SJCRH30 (cell line): ENCODE data around the gene RHBDD1.

GRCh38 chr2:224268293-224268851 is 133.5 kb downstream of the FAM124B start:
- RAMPAGE, long total RNA = no peak

DNA sequence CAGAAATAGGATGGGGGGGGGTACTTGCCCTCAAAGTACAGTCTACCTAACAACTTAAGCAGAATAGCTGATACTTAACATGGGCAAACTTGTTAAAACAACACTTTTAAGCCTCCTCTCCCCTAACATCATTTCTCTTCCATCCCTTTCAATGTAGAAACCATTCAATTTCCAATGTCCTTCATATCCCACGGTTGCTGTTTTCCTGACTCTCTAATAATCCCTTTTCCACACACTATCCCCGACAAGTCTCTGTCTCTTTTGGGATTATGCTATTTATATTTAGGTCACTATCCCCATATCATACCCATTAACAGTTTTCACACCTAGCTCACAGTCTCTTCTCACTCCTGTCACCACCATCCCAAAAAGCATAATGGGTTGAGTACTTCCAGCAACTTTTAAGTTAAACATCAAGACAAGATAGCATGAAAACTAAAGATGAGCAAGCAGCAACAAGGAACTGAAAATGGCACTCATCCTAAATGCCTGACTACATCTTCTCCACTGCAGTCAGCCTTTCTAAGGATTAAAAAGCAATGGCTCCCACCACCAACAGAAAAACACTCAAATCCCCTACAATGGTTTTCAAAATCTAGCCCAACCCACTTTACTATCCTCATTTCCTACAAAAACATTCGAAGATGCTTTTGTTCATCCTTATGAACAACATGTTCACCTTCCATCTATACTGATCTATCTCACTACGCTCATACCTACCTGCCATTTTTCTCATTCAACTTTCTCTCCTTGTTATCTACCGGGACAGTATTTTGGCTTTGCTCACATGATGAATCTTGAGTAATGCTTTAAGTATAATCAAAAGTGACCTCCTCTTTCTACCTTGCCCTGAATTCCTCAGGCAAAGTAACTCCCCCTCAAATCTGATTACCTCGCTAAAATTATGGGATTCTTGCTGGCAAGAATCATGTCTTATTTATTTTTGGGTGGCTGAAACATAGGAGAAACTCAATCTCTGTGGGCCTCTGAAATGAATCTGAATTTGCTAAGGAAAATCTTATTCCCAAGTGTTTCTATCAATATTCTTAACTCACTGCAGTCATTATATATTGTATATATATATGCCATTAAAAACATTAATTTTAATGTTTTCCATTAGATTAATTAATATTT is 38.1 kb downstream of the CUL3 start:
- RAMPAGE, long total RNA = no peak

- RAMPAGE, long total RNA = no peak
Measured at GRCh38 chr2:224560359-224561646, 24.4 kb downstream of the CUL3 start.

DNA sequence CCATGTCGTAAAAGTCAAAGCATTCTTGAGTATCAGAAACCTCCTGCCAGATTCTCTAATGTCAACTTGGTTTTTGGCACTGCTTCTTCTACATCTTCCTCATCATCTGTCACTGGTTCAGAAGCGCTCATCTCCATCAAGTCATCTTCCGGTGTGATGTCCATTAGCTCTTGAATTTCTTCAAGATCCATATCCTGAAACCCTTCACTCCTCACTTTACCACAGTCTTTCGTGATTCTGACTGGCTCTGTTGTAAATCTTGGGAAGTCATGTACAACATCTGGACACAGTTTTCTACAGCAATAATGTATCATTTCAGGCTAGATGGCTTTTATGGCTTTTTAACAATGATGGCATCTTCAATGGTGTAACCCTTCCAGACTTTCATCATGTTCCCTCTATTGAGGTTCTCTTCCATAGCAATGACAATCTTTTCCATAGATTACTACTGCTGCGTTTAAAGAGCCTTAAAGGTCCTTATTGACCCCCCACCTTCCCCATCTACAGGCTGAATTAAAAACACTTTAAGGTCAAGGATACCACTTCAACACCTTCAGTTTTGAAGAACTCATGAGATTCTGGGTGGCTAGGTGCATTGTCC is 19.5 kb downstream of the CUL3 start:
- RAMPAGE, long total RNA = no peak

- RAMPAGE, long total RNA = no peak
Measured at GRCh38 chr2:224569690-224570103, 15.5 kb downstream of the CUL3 start.

- RAMPAGE, long total RNA = no peak
Measured at GRCh38 chr2:224638226-224638787, 53.1 kb upstream of the CUL3 start.

DNA sequence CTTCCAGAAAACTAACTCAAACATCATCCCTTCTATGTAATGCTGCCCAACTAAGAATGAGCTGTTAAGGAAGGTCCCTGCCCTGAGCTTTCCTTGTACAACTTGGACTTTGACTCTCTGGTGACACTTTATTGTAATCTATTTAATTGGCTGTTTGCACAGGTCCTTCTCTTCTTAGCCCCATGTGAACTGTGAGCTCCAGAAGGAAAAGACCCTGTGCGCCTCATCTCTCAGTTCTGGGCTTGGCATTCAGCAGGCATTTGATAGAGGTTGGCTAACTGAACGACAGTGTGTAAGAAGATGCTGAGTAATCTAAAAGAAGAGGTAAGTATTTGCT is 60.6 kb upstream of the CCDC195 start:
- RAMPAGE, long total RNA = no peak

- RAMPAGE, long total RNA = no peak
Measured at GRCh38 chr2:224782187-224782508, 66.0 kb upstream of the CCDC195 start.

- RAMPAGE, long total RNA = no peak
Measured at GRCh38 chr2:224944769-224945645, 97.3 kb downstream of the DOCK10 start.

DNA sequence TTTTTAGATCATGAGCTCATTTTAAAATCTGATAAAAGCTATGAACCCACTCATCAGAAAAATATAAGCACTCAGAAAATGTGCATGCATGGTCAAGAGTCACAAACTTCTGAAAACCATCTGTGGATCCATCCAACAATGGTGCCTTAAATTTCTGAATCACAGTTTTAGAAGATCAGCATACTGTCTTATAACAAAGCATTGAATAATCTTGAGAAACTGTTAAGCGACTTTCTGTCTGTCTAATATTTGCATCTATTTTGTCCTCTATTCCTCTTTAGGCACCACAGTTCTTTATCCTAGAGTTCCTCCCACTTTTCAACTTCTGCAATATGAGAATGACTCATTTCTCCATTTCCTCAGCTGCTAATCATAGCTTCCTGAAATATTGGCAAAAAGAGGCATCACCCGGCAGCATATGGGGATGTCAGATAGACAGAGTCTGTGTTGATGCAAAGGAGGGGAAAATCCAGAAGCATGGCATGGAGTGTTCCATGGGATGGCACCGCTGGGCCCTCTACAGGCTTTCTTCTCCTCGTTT is 93.6 kb downstream of the DOCK10 start:
- RAMPAGE, long total RNA = no peak

DNA sequence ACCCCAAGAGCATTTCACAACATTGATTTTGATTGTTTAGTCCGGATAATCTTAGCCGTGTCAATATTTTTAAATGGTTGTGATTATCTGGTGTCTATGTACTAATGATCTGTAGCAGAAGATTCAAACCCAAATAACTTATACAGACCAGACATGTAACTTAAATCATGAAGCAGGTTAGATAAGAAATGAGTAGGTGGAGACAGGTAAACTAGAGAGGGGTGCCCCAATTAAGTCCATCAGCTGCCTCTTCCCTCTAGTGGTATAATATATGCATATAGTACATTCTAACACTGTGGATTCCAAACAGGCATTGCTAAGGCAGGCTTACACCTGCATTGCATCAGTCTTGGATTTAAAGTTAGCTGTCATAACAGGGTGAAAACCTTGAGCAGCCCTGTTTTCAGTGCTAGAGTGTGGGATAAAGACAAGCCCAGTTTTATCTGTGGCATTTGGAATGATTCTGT is 63.4 kb downstream of the NYAP2 start:
- RAMPAGE, long total RNA = no peak

DNA sequence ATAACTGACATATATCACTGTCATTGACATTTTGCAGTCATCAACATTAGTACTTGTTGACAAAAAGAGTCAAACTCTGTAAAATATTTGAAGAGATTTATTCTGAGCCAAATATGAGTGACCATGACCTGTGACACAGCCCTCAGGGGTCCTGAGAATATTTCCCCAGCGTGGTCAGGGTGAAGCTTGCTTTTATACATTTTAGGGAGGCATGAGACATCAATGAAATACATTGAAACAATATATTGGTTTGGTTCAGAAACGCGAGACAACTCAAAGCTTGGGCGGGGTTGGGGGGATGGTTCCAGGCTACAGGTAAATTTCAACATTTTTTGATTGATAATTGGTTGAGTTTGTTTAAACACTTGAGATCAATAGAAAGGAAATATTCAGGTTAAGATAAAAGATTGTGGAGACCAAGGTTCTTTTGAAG is 266.8 kb downstream of the NYAP2 start:
- RAMPAGE, long total RNA = no peak

GRCh38 chr2:226030647-226030966 is 631.1 kb downstream of the NYAP2 start:
- RAMPAGE, long total RNA = no peak

GRCh38 chr2:226835245-226836236 is at the start of gene RHBDD1:
Gene RHBDD1 (plus strand): TSS chr2:226836054.
- RAMPAGE, long total RNA = no peak

DNA sequence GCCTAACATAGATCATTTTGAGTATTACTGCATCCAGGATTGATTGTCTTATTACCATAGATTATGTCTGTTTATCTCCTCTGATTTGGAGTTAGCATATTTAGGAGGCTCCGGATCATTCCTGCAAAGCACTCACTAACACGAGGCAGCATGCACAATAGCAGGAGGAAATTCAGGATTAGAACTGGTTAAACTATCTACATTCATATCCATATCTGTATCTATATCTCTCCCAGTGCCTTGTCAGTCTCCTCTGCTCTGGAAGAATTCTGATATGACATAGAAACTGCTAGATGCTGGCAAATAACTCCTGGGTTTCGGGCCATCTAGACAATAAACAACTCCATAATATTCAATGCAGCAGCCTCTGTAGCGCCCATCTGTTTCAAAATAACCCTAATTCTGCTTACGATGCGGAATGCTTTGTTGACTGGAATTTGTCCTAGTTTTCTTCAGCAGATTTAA is 149.2 kb downstream of the RHBDD1 start:
- RAMPAGE, long total RNA = no peak

- RAMPAGE, long total RNA = no peak
Measured at GRCh38 chr2:227325531-227326403, 716 bp downstream of the MFF start.

- RAMPAGE, long total RNA = no peak
Measured at GRCh38 chr2:227380754-227381081, 1.6 kb upstream of the TM4SF20 start.

DNA sequence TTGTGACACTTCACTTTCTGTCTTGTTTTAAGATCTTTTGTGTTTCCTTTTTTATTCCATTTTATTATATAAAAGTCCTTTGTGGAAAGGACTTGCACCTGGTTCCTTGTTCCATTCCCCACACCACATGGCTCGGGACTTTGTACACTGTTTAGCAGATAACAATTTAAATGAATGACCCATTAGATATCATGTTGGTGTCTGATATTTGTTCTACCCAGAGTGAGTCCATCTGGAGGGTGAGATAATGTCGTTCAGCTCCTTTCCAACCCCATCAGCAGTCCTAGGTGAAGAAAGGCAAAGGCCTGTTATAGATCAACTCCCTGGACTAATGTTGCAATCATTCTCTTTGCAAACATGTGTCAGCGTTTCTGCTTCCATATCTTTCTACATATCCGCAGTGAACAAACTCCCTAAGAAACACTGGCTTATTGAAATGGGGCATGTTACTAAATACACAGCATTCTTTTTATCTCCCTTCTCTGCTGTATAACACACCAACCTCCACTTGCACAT is 20.7 kb upstream of the AGFG1 start:
- RAMPAGE, long total RNA = no peak

- RAMPAGE, long total RNA = no peak
Measured at GRCh38 chr2:227472661-227473596, 973 bp downstream of the AGFG1 start.

DNA sequence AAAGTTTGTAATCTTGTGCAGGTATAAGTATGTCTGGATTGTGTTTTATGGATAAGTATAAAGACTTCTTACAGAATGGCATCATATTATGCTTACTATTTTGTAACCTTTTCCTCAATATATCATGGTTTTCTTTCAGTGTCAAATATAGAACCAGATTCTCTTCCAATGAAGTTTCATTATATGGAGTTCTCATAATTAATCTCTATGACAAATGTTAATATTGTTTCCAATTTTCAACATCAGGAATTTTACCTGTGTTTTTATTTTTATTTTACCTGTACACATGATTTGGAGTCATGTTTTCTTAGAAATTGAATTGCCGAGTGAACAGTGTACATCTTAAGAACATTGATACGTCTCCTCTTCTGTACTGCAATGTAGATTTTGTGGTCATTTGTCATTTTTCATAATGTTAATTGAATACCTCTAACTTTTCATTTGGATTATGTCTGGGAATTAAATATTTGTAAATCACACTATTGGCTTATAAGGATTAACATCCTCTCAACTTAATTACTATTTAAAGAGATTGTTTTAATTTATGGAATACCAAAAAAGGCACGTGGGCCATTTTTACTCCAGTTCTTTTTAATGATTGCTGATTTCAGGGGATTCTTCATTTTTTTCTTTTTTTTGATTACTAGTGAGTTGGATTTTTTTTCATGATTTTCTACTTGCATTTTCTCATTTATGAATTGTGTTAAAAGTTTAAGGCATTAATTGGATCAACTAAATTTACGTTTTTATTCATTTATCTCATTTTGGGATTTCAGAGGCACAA is 35.4 kb upstream of the SCYGR2 start:
- RAMPAGE, long total RNA = no peak